ENCODE results near the gene PTPN3.

GRCh38 chr9:106864091-106864225, 992 bp downstream of the ZNF462 start:
- PRO-cap: no peak
- CAGE, long polyA plus RNA: no peak

DNA sequence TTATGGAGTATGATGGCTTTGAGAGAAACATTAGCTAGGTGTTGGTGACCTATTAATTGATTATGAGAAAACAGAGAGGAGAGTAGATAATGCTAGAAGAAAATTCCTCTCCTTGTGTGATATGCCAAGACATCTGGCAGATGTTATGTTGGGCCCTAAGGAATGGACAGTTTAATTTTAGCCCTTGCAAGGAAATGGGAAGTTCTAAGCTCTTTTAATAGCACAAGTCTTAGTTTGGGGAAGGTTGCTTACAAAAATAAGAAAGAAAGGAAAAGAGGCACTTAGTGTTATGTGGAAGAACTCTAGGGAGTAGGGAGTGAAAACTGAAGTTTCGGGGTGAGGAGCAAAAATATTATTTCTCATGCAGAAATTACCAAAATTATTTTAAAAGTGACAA, 5.2 kb downstream of the ZNF462 start:
- PRO-cap: no peak
- CAGE, long polyA plus RNA: no peak

DNA sequence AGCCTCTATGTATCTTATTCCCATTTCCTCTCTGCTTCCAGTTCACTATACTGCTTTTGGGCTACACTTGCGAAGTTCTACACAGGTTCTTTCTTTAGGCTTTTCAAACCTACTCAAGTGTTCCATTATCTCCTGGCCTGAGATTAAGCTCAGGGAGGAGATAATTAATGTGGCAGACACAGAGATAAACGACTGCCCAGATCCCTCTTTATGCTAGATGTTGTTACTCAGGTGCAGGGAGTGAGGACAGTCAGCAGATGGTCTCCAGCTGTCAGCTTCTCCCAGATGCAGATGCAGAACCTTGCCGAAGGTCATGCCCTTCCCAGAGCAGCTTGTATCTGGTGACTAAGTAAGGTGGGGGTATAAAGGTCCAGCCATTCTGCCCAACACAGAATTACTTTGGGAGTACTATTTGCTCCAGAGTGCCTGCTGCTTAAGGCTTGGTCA, 166.2 kb downstream of the ZNF462 start:
- PRO-cap: no peak
- CAGE, long polyA plus RNA: no peak

DNA sequence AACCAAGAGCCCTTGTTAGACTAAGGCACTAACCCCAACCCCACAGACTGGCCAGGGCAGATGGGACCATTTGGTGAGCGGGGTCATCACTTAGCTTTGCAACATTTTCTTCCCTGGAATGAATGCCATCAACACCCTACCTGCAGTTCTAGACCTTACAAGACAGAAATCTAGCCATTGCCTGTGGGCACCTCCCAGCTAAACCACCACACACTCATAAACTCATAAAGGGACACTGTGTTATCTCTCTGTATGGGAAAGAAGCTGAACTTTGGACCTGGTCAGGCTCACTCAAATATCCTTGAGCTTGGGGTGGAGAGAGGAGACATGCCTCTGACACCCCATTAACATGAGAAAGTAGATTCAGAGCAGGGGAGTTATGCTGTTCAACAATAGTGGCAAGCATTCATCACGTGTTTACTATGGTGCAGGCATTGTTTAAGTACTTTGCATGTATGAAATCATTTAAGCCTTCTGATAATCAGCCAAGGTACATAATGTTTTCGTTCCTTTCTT, 205.6 kb downstream of the ZNF462 start:
- PRO-cap: no peak
- CAGE, long polyA plus RNA: no peak

DNA sequence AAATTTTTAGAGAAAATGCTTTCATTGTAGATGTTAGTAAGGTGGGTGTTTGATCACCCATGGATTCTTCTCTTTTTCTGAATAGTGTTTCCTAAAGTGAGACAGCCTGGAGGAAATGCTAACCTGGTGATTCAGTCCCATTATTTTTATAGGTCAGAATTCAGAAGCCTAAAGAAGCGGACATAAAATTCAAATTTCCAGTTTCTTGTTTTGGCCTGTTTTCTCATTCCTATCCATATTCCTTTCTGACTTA, 17.6 kb downstream of the RAD23B start:
- PRO-cap: no peak
- CAGE, long polyA plus RNA: no peak

- PRO-cap: no peak
- CAGE, long polyA plus RNA: no peak
These were observed 80.6 kb downstream of the RAD23B start for GRCh38 chr9:107363543-107364242.

GRCh38 chr9:107368207-107369229, 85.4 kb downstream of the RAD23B start:
- PRO-cap: no peak
- CAGE, long polyA plus RNA: no peak

DNA sequence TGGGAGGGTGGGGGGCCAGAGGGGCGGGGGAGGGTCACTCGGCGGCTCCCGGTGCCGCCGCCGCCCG, 95 bp downstream of the KLF4 start:
- PRO-cap: bidirectional peak, plus-strand start at position 37 of the sequence, minus-strand start outside the sequence
- CAGE, long polyA plus RNA: no peak

- PRO-cap: no peak
- CAGE, long polyA plus RNA: no peak
These were observed 103.4 kb upstream of the KLF4 start for GRCh38 chr9:107592963-107593436.

GRCh38 chr9:108002604-108003061, 513.1 kb upstream of the KLF4 start:
- PRO-cap: no peak
- CAGE, long polyA plus RNA: no peak

DNA sequence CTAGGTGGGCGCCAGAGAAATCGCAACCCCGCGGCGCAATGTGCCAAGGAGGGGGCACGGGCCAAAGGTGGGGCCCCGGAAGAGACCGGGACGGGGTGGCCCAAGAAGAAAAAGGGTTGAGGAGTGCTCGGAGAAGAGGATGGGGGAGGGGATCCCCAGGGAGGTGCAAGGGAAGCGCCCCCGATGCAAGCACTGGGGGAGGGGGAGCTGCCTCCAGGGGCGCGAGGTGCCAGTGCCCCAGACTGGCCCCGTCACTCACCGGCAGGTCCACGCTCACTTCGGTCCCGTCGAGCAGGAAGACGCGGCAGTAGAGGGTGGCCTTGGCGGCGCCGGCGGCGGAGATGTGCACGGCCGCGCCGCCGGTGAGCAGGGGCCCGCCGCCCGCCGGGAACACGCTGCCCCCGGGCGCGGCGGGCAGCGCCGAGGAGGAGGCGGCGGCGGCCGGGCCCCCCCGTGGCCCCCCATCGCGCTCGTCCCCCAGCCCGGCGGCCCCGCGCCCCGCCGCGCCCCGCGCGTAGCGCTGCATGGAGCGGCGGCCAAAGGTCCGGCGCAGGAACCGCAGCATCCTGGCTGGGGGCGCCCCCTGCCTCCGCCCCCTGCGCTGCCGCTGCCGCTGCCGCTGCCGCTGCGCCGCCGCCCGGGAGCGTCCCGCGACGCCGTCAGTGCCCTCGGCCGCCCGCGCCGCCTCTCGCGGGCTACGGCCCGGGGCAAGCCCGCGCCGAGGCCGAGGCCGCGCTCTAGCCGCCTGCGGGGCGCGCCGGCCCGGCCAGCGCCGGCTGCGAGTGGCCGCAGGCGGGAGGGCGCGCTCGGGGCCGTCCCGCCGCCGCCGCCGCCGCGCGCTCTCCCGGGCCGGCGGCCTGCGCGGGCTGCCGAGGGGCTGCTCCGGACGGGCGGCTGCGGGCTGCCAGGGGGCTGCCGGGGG, 716 bp downstream of the EPB41L4B start:
- PRO-cap: no peak
- CAGE, long polyA plus RNA: no peak

- PRO-cap: unidirectional peak, plus-strand start at chr9:109417250
- CAGE, long polyA plus RNA: no peak
These were observed 81.0 kb downstream of the PTPN3 start for GRCh38 chr9:109416991-109417579.

- PRO-cap: no peak
- CAGE, long polyA plus RNA: no peak
These were observed 57.4 kb downstream of the PTPN3 start for GRCh38 chr9:109440567-109441158.

DNA sequence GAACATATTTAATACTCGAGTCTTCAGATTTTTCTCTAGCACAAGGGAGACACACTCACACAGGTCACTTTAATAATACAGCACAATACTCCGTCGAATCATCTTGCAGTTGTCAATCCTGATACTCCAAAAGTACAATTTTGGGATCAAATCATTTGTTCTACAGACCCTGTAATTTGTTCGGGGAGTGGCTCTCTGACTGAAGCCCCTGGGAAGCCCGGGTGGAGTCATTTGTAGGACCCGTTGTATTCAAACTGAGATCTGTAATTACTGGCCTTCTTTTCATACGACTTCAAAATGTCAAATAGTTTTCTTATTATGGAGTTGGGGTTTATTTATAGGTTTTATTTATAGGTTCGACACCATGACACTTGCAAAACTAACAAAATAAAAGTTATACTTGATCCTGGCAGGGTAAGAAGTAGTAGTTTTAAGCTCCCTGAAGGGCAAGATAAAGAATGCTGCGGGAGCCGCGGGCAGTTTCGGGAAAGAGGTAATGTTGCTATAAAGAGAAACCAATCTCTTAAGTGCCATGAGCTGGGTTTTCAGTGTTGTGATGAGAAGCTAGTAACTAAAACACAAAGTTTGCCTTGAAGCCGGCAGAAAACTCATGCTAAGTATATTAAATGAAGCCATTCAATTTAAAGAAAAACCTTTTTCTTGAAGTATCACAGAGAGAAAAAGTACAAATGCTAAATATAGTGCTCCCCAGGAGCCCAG, 24.9 kb downstream of the PTPN3 start:
- PRO-cap: no peak
- CAGE, long polyA plus RNA: no peak

DNA sequence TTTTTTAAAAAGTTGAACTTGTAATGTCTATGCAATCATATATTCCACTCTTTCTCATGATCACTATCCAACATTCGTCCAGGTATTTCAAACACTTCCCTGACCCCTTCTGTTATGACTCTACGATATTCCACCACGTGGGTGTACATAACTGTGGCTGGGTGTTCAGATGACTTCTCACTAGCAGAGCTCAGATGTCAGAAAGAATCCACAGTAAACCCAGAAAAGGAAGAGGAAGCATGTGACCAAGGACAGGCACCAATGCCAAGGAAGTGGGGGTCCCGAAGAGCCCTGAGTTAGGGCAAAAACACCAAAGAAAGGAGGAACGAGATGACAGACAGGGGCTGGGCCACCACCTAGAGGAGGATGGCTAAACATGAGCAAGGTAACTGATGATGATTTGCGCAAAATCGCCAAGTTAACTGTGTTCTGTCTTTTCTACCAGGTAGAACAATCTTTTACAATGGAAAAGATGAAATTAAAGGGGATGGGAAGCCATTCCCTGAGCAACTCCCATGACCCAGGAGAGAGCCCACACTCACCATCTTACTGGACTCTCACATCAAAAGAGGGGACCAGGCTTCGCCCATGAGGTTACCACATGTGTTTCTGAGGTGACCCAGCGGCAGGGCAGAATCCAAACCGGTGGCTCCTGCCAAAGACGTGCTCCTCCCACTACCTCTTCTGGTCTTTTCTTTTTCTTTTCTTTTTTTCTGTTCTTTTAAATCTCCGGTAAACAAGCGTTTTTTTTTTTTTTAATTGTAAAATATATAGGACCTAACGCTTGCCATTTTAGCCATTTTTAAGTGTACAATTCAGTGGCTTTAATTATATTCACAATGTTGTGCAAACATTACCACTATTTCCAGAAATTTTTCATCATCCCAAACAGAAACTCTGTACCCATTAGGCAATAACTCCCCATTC, 19.6 kb downstream of the PTPN3 start:
- PRO-cap: no peak
- CAGE, long polyA plus RNA: no peak

DNA sequence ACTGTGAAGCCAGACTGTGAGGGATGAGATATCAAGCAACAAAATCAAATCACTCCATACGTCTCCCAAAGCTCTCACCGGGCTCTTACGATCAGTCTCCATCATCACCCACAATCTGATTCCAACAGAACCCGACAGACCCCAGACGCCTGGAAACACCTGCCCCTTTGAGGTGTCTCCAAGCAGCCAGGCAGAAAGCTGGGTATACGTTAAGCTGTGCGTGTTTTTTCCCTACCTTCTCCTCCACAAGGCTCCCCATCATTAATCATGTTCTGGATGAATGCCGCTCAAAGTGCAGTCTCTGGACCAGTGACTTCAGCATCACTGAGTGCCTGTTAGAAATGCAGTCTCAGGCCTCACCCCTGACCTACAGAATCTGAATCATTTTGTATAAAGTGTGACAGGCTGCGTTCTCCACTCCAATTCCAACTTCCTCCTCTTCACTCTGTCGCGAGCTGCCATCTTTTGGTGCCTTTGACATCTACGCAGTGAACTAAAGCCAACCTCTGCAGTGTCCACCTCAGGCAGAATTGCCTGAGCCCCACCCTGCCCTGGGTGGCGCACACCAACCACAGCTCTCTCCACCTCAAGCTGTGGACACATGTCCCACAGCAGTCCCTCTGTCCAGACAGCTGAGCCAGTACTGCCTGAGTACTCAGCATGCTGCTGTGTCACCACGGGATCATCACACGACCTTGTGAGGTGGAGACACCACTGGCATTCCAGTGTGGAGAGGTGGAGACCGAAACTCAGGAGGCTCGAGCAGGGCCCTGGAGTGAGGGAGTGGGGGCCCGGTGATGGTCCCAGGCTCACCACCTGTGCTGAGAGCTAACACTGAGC, 14.3 kb downstream of the PTPN3 start:
- PRO-cap: no peak
- CAGE, long polyA plus RNA: no peak

DNA sequence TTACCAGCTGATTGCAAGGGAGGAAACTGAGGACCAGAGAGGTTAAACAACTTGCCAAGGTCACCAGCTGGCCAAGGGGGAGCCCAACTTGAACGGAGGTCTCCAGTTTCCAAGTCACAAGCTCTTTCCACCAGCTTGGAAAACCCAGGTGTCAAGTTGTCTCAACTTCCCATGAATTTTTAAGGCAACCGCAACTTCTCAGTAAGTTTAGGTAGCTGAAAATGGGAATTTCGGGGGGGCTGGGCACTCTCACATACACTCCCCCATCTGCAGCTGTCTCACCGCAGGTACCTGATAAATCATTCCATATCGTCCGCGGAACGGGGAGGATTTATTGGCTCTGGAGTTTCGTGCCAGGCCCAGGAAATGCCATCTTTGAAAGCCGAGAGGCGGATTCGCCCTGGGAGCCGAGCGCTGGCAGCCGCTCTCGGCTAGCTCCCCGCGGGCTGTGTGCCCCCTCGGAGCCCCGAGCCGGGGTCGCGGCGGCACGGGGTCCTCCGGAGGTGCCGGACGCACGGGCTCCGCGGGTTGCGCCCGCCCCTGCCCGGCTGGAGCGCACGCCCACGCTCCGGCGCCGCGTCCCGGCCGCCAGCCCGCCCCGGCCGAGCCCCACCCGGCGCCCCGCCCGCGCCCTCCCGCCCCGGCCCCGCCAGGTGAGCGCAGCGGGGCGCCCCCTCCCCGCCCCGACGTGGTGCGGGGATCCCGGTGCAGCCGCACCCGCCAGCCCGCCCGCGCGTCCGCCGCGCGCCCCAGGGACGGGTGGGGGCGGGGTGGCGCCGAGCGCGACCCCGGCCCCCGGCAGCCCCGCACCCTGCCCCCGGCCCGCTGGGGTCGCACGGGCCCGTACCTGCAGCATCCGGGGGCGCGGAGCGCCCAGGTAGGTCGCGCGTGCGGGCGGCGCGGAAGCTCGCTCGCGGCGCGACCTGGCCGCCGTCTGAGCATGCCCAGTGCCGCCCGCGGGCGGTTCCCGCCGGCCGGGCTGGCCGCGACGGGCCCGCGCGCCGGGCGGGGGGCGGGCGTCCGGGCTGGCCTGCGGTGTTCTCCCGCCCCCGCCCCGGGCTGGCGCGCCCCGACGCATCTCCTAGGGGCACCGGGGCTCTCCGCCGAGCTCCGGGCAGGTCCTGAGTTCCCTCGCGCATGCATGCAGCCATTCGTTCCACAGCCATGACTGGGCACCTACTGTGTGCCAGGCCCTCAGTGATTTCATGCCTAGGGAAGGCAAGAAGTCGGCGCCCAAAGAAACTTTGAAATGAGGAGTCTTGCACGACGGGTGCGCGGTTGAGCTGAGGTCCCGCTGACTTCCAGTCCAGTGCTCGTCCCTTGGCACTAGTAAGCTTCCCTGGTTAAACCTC, at the start of gene PTPN3:
Gene PTPN3, minus strand, starts transcription at position 936 of the 1,352 bp plus-strand sequence.
- PRO-cap: no peak
- CAGE, long polyA plus RNA: no peak

- PRO-cap: no peak
- CAGE, long polyA plus RNA: no peak
These were observed 1.3 kb upstream of the PTPN3 start for GRCh38 chr9:109499141-109500105.

- PRO-cap: no peak
- CAGE, long polyA plus RNA: no peak
These were observed 192.1 kb downstream of the C9orf152 start for GRCh38 chr9:110015729-110016339.

DNA sequence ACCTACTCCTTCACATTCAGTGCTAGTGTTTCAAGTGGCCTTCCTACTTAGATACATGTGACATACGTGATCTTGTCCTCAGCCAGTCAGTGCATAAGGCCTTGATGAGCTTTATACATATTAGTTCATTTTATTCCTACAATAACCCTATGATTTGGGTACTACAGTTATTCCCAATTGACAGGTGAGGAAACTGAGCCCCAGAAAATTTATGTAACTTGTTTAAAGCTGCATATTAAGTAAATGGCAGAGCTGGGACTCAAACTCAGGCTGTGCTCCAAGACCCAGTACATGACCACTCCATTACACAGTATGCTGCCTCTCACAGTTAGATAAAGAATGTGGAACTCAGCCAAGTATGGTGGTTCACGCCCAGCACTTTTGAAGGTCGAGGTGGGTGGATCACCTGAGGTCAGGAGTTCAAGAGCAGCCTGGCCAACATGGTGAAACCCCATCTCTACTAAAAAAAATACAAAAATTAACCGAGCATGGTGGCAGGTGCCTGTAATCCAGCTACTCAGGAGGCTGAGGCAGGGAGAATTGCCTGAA, 2.5 kb downstream of the C9orf152 start:
- PRO-cap: no peak
- CAGE, long polyA plus RNA: no peak

All from B cell (primary cell).